NT2/D1 (cell line): ENCODE measurements around a stretch of chr12.

DNA sequence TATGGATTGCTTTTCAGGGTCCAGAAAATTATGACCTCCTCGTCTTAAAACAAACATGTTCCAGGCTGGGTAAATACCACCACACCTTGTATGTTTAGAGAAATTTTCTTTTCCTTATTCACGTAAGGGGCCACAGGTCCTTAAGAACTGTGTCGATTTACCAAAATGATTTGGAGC, 2.7 kb downstream of the SLC38A2 start:
- RRBS, 2 experiments: no CpG with 5 or more reads among the region's 3 CpGs

- RRBS, 2 experiments: 88 to 93% methylated on average over 6 of the region's 13 CpGs
Observed at GRCh38 chr12:46382118-46382691, 9.6 kb upstream of the SLC38A2 start.

GRCh38 chr12:46382692-46382918, 10.0 kb upstream of the SLC38A2 start:
- RRBS, 2 experiments: no CpG with 5 or more reads among the region's 4 CpGs

DNA sequence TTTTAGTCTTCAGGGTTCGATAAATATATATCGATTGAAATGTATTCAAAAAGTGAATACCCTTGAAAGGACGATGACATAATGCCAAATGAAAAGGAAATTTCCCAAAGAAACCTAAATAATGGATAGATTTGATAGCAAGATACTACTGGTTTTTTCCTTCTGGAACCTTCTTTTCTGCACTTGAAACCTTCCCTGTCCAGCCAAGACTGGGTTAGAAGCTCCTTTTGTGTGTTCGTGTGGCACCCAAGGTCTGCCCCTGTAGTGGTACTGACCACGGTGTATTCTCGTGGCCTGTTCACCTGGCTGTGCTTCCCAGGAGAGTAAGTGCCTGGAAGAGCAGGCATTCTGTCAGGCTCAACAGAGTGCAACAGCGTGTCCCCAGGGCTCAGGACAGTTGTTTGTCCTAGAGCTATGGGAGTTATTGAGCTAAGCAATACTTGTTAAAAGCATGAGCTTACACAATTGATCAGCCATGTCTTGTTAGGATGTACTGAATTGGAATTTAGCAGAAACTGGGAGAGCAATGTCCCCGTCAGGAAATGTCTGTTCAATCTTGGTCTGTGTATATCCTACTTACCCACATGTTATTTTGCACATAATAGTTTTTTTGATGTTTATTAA, 12.8 kb upstream of the SLC38A2 start:
- RRBS, 2 experiments: no CpG with 5 or more reads among the region's 8 CpGs

GRCh38 chr12:46386310-46387635, 14.2 kb upstream of the SLC38A2 start:
- RRBS, 2 experiments: no CpG with 5 or more reads among the region's 10 CpGs

DNA sequence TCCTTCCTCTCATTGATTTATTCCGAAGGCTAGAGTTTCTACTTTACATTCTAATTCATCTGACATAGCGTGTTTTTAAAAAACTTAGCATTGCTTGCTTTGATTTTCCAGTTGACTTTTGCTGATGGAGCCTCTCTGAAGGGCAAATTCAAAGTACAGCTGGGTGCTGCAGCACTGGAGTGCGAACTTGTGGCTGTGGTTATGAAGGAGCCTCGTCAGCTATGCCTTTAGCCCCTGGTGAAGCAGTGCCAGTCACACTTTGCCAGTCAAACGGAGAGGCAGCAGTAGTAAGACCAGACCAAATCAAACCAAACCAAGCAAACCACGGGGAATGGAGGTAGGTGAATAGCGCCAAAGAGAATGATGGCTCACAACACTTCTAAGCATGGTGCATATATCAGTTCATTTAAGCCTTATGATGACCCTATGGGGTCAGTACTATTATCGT, 15.1 kb upstream of the SLC38A2 start:
- RRBS, 2 experiments: no CpG with 5 or more reads among the region's 8 CpGs

GRCh38 chr12:46390374-46390573, 17.7 kb upstream of the SLC38A2 start:
- RRBS, 2 experiments: no CpG with 5 or more reads among the region's 1 CpG

DNA sequence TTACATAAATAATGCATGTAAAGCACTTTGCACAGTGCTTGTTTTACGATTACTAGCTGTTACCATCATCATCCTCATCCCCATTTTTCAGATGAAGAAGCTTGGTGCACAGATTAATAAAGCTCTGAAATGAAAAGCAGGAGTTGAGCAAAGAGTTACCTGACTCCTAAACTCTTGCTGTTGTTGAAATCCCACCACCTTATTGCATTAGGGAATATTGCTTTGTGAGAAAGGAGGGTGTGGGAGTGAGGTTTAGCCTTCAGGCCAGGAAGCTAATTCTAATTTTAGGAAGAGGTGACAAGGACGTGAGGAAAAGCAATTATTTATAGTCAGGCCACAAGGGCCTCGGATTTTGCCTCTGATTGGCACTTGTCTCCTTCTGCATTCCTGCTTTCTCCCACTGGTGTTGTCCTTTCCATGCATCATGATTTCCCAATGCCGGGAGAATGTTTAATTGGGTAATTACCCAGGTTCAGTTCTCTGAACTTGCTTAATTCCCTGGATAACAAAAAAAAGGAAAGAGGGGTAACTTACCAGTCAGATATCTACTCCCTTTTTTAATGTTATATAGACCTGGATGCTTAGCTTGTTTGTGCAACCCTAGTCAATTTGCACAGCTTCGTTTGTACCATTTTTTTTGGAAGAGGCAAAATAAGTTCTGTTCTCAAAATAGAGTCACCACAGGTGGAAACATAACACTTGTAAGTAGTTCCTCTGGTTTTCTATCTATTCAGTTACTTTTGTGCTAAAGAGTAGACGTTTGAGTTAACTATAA, 38.0 kb upstream of the SLC38A2 start:
- RRBS, 2 experiments: no CpG with 5 or more reads among the region's 6 CpGs

DNA sequence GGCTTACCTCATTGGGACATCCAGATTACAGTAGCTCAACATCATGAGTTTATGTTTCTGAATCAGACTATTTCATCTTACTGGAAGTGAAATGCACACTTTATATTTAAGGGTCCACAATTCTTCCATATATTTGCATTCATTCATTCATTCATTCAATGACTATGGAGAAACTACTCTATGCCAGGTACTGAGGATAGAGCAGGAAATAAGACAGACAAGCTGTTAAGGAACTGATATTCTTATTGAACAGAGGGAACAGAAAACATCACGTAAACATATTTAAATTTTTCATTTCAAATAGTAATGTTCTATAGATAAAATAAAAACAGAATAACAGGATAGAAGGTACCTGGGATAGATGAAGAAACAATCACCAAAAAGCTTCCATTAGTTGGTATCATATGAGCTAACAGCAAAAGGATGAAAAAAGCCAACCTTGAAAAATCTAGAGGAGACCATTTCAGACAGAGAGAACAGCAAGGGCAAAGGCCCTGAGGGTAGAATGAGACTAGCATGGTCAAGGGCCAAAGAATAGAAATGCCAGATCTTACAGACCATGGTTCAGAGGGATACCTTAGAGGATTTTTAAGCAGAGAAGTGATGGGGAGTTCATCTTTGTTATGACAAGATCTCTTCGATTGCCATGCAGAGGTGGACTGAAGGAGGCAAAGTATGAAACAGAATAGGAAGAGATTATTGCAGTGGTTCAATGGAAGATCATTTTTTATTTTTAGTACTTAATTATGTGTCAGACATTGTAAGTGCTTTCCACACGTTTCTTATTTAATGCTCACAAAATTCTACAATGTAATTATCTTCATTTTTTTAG, 108.6 kb upstream of the SLC38A2 start:
- RRBS, 2 experiments: no CpG with 5 or more reads among the region's 3 CpGs

GRCh38 chr12:46492432-46492952, 119.9 kb upstream of the SLC38A2 start:
- RRBS, 2 experiments: no CpG with 5 or more reads among the region's 5 CpGs

GRCh38 chr12:46507804-46508704, 135.5 kb upstream of the SLC38A2 start:
- RRBS, 2 experiments: no CpG with 5 or more reads among the region's 3 CpGs

- RRBS, 2 experiments: no CpG with 5 or more reads among the region's 2 CpGs
Observed at GRCh38 chr12:47004621-47005153, 74.7 kb upstream of the PCED1B start.

- RRBS, 2 experiments: no CpG with 5 or more reads among the region's 1 CpG
Observed at GRCh38 chr12:47193742-47194187, 114.0 kb upstream of the AMIGO2 start.

DNA sequence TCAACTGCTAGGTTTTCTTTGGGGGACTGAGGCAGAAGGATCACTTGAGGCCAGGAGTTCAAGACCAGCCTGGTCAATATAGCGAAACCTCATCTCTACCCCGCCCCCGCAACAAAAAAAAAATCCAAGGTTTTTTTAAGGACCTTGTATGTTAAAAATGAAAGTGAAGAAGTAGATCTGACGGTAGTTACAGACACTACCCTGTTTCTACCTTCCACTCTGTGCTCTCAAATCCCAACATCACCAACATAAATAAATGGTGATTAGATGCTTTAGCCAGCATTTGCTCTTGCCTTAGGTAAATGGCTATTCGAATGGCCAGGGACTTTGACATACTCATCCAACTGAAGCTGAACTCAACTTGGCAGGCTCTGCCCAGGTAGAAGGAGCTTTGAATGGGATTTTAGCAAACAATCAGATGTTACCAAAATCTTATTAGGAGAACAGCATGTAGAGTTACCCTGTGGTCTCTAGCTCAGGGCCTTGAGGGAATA, 126.9 kb upstream of the AMIGO2 start:
- RRBS, 2 experiments: no CpG with 5 or more reads among the region's 5 CpGs

DNA sequence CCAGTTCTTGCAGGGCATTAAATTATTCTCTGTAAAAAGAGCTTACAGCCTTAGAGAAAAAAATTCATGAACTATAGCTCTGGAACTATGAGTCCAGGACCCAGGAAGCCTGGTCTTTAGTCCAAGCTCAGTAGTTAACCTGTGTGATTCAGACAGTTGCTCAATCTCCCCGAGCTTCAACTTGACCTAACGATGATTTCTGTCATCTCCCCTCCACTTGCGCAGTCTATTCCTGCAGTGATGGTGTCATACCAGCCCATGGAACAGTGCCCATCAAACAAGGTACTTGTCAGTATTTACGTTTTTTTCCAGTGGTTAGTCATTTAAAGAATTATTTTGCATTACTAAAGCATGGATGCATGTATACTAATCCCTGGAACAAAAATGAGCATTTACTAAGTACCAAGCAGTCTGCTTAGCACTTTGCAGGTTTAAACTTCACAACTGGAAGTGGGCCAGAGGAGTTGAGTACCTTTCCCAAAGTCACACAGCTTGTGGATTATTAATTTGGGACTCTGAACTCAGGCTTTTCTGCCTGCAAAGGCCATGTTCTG, 132.7 kb upstream of the AMIGO2 start:
- RRBS, 2 experiments: no CpG with 5 or more reads among the region's 4 CpGs

GRCh38 chr12:47223354-47224171, 143.8 kb upstream of the AMIGO2 start:
- RRBS, 2 experiments: no CpG with 5 or more reads among the region's 9 CpGs

DNA sequence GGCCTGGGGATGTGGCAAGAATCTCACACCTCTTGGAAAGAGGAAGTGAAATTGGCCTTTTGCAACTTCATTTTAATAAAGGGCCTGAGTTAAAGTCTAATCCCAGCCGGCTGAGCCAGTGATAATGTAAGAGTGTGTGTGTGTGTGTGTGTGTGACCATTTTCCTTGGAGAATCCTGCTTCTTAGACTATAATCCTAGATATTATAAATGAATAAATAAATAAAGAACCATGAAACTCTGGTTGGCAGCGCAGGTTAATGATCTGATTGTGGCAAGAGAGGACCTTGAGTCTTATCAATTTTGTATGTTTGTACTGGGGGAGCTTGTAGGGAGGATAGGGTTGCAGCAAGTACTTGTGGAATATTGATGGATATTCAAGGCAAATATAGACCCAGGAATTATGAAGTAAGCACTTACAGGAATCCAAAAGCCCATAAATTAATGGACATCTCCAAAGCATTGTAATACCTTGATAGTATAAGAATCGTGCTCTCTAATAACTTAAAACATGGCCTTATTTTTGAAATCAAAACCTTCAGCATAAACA, 233.2 kb upstream of the AMIGO2 start:
- RRBS, 2 experiments: no CpG with 5 or more reads among the region's 3 CpGs

DNA sequence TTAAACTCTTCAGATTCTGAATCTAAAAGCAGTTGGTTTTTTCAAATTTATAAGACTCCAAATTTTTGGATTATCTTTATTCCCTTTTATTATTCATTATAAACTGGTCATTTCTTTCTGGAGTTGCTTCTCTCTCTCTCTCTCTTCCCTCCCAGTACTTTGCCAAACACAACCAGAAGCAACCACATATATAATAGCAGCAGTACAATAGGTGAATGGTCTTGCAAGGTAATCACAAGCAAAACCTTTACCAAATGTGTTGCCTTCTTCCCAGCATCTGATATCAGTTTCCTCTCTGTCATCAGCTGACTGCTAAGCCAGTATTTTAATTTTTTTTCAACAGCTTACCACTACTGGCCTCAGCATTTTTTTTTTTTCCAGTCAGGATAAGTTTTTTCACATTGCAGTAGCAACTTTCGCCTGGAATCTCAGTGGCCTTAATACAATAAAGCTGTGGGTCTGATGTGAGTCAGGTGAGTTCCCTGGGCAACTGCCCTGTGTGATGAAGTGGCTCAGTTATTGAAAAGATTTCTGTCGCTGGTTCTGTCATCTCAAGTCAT, 282.4 kb upstream of the AMIGO2 start:
- RRBS, 2 experiments: no CpG with 5 or more reads among the region's 2 CpGs

DNA sequence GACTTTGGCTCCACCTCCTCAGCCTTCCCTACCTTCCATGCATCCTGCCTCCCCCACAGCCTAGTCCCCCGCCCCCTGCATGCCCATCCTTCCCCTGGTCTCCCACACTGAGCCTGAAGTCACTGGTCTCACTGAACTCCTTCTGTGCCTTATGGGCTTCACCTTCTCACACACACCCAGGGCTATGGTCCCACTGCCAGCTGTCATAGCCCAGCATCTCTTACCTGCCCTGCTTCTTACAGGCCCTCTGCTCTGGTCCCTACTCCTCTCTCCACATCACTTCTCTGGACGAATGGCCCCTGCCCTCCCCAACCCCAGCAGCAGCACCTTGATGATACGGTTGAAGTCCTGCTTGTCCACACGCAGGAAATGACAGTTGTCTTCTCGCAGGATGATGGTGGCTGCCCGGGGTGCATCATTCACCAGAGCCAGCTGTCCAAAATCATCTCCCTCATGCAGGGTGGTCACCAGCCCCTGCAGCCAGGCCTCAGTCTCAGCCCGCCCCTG, 9.6 kb downstream of the RAPGEF3 start:
- RRBS, 2 experiments: no CpG with 5 or more reads among the region's 7 CpGs

- RRBS, 2 experiments: no CpG with 5 or more reads among the region's 8 CpGs
Observed at GRCh38 chr12:47763522-47764181, 5.0 kb upstream of the RAPGEF3 start.